Cerebellum (tissue), 5 donors: ENCODE data around the gene CRISPLD2.

- PRO-cap, 3 experiments, result no peak in any of the 3 experiments
- RAMPAGE, long total RNA, result no peak
Measured at GRCh38 chr16:84506175-84506712, 1.8 kb upstream of the MEAK7 start.

DNA sequence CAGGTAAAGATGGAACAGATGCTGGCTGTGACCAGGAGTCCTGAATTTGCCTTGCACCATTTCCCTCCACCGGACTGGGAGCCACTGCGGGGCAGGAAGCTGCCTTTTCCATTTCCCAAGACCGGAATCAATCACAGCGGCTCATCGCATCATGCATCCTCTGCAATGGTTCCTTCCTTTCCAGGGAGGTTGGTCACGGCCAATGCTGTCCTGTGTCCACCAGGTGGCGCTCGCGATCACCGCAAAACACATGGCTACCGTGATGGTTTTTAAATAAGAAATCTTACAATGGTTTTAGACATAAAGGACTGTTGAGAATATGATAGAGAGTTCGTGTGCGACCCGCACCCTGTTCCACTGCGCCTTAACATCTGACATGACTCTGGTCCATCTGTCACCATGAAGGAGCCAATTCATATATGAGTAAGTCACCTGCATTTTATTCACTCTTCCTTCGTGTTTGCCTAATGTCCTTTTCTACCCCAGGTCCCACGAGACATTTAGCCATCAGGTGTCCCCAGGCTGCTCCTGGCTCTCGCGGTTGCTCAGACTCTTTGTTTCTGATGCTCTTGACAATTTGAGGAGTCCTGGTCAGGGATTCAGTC, 6.9 kb upstream of the MEAK7 start:
- PRO-cap, 3 experiments, result peak in 1 of 3 experiments; most common minus-strand start position 129 of the sequence (in 1)
- RAMPAGE, long total RNA, result no peak

DNA sequence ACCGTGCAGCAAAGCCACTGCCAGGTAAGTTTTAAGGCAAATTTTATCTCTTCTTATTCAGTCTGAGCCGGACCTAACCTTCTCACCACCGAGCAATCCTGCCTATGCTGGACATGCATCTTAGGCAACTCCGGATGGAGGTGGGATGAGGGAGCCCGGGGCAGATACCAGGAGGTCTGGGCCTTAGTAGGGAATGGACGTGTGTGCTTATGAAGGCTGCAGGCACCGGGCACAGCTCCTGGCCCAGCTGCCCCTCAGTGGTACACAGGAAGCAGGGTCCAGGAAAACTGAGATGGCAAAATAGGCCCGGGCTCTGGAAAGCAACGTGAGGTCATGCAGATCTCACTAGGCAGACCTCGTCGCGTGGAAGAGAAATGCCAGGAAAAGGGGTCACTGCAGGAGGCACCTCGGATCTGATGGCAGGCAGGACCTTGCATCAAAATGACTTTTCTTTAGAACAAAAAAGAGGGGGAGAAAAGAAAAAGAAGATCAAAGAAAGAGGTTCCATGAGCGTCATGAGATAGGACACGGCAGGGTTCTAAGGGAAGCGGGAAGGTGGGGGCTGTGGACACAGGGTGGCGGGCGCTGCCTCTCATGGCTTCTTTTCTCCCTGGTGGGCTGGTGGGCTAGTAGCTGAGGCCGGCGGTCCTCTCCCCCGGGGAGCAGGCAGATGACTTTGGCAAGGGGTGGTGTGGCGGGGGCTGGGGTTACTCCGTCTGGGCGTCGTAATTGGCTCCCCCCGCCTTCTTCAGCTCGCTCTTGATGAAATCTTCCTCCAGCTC, 51.5 kb downstream of the COTL1 start:
- PRO-cap, 3 experiments, result no peak in any of the 3 experiments
- RAMPAGE, long total RNA, result no peak

DNA sequence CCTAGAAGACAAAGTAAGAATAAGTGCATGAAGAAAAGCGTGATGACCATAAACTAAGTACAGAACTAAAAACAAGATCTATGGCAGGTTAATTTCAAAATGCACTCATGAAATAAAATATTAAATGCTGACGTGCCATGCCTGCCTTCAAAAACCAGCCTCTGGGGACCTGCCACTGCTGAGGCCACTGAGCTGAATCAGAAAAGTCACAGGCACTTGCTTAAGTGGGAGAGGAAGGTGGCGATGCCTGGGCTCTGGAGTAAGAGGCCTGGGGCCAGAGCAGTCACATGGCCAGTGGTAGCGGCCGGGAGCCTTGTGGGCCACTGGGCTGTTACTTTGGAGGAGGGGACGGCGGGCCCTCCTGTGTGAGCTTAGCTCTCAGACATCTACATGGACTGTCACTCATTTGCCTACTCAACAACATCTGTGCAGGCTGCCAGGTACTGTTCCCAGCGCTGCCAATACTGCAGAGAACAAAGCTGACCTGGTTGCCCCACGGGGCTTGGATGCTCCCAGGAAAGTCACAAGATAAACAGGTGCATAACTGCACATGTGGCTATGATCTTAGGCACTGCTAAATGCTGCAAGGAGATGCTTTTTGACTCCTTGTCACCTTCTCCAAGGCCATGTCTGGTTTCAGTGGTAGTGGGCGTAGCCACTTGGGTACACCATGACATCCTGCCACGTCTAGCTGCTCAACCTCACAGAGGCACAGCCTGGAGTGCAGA, 11.7 kb downstream of the COTL1 start:
- PRO-cap, 3 experiments, result no peak in any of the 3 experiments
- RAMPAGE, long total RNA, result no peak

GRCh38 chr16:84607426-84608128, 10.3 kb downstream of the COTL1 start:
- PRO-cap, 3 experiments, result peak in 1 of 3 experiments; most common plus-strand start chr16:84607990 (in 1)
- RAMPAGE, long total RNA, result no peak

DNA sequence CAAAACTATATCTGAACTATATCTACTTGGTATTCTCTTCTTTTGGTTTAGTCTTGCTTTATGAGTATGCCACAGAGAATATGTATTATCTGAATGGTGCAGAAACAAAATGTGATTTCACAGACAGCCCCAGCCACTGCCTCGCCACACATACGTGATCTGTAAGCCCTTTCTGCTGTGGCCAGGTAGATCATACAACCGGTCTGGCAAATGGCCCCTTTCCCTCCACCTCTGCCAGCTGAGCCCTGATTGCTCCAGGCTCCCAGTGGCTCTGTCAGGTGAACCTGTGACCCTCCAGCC, 6.2 kb downstream of the COTL1 start:
- PRO-cap, 3 experiments, result no peak in any of the 3 experiments
- RAMPAGE, long total RNA, result no peak

- PRO-cap, 3 experiments, result no peak in any of the 3 experiments
- RAMPAGE, long total RNA, result no peak
Measured at GRCh38 chr16:84613554-84614710, 3.9 kb downstream of the COTL1 start.

DNA sequence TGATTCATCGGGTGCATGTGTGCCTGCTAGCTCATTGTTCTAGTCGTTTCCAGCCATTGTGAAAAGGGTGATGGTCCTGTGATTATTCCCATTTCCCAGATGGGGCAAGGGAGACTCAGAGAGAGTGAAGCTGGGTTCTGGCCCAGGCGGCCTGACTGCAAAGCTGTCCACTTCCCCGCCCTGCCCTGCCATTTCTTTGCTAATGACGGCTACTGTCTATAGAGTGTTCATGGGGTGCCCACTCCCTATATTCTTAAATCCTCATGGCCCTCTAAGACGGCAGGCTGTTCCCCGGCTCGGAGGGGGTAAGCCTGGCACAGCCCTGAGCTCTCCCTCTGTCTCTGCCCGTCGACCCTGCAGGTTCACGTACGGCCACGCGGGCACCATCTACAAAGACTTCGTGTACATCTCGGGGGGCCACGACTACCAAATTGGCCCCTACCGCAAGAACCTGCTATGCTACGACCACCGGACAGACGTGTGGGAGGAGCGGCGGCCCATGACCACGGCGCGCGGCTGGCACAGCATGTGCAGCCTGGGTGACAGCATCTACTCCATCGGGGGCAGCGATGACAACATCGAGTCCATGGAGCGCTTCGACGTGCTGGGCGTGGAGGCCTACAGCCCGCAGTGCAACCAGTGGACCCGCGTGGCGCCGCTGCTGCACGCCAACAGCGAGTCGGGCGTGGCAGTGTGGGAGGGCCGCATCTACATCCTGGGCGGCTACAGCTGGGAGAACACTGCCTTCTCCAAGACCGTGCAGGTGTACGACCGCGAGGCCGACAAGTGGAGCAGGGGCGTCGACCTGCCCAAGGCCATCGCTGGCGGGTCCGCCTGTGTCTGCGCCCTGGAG, 13.1 kb downstream of the KLHL36 start:
- PRO-cap, 3 experiments, result no peak in any of the 3 experiments
- RAMPAGE, long total RNA, result no peak

DNA sequence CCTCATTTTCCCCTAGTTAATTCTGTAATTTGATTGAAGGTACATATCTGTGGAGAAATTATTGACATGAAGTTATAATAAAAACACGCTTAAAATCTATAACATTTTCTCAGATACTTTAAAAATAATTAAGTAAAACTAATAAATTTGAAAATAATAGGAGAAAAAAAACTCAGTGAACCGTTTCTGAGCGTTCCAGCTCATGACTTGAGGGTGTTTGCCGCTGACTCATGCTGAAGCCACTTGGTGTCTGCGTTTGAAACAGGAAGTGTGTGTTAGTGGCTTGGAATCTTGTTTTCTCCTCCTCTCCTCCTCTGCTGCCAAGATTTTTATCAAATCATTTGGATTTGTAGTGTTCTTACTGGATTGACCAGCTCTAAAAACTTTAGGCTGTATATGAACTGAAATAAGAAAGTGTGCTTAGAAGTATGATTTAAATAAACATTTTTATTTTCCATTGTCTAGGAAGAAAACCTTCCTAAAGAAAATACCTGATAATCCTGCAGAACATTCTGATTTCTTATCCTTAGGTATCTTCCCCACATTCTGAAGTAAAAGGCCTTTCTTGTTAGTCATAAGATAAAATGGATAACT, 30.7 kb downstream of the USP10 start:
- PRO-cap, 3 experiments, result peak in 1 of 3 experiments; most common minus-strand start position 209 of the sequence (in 1)
- RAMPAGE, long total RNA, result no peak

DNA sequence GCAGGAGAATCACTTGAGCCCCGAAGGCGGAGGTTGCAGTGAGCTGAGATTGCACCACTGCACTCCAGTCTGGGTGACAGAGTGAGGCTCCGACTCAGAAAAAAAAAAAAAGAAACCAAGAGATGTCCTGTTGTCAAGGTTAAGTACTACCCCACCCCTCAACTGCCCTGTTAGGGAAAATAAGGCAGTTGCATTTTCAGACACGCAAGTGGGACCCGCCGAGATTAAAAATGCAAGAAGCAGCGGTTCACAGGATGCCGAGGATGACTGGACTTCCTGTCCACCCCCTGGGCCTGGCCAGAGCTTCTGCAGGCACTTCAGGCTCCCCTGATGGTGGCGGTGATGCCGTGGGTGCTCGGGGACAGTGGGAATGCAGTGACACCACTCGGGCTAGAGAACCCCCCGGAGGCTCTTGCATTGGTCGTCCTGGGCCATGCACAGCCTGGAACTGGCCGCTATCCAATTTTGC, 13.6 kb upstream of the CRISPLD2 start:
- PRO-cap, 3 experiments, result no peak in any of the 3 experiments
- RAMPAGE, long total RNA, result no peak

GRCh38 chr16:84819500-84820277, at the start of gene CRISPLD2:
CRISPLD2 (plus strand) TSS chr16:84819985.
- PRO-cap, 3 experiments, result peak in 1 of 3 experiments; most common plus-strand start chr16:84819985 (in 1)
- RAMPAGE, long total RNA, result no peak

DNA sequence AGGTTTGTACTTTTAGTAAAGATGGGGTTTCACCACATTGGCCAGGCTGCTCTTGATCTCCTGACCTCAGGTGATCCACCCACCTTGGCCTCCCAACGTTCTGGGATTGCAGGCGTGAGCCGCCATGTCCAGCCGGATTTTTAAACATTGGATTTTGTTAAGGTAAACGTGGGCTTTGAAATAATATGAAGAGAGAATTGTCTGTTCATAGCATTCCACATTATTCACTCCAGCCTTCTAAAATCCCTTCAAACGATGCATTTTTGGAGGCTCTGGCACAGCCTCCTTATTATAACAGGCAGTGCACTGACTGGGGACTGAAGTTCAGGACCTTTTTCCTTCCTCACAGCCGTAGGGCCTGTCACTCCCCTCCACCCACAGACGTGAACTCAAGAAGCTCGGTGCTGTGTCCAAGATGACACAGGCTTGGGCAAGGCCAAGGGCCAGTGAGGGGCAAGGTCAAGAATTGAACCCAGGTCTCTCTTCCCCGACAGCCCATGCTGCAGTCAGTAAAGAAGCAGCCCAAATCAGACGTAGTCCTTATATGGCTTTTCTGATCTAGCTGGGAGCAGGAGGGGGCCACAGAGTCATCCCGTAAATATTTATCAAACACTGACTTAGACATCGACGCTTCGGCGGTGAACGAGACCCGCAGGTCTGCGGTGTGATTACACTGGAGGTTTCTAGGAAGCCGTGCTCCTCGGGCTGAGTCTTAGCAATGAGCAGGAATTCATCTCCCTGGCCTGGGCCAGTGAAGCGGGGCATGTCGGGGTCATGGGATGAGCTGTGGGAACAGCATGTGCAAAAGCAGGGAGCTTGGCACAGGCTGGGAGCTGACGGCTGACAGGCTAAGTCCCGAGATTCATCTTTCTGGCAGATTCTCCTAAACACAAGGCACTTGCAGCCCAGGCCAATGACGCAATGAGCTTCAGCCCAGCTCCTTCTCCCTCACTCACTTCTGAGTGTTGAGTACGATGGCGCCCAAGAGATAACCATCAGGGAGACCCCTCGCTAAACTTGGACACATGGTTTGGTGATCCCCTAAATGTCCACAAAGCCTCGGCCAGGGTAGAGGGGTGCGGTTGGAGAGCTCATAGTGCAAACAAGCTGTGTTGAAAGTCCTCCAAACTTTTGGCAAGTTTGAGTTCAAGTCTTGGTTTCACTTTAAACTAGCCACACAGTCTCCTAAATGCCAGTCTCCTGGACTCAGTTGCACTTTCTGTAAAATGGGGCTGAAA, 12.5 kb downstream of the CRISPLD2 start:
- PRO-cap, 3 experiments, result peak in 2 of 3 experiments; most common plus-strand start position 955 of the sequence (in 1); most common minus-strand start position 714 of the sequence (in 2)
- RAMPAGE, long total RNA, result no peak

DNA sequence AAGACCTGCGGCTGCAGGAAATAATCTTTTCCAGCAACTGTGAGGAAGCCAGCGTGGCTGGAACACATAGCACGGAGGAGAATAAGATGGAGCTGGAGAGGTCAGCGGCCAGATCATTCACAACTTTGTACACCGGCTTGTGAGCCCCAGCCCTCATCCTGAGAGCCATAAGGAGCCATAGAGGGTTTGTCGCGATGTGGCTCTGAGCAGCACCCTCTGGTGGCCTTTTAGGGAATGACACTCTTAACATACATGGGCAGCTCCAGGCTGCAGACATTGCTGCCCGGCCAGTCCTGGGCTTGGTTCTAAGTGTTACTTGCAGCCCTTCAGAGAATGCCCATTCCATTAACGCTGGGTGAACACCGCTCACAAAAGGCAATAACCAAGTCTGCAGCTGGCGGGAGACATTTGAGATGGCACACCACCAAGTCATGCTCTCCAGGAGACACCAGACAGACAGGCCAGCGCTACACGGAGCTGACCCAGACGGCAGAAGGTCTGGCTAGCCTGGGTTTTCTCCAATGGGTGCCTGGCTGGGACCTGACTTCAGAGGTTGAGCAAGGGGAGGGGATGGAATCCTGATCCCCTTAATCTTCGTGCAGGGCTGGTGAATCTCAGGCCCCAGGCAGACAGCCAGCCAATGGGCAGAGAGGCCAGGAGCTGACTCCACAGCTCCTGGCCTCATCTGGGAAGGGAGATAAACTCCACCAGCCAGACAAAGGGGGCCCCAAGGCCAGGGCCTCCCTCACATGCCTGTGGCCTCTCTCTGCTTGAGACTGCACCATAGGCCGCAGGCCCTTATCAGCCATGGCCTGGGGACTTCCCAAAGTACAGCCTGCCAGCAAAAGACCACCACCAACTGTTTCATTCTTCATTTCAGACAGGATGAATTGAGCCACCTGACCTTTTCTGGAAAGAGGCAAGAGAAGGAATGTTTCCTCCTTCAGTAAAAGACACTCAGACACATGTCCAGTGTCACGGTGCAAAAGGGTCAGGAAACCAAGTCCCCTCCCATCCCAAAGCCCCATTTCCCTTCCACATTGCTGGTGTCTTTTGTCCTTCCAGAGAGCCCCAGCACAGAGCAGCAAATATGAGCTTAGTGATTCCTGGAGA, 58.8 kb downstream of the ZDHHC7 start:
- PRO-cap, 3 experiments, result no peak in any of the 3 experiments
- RAMPAGE, long total RNA, result no peak

DNA sequence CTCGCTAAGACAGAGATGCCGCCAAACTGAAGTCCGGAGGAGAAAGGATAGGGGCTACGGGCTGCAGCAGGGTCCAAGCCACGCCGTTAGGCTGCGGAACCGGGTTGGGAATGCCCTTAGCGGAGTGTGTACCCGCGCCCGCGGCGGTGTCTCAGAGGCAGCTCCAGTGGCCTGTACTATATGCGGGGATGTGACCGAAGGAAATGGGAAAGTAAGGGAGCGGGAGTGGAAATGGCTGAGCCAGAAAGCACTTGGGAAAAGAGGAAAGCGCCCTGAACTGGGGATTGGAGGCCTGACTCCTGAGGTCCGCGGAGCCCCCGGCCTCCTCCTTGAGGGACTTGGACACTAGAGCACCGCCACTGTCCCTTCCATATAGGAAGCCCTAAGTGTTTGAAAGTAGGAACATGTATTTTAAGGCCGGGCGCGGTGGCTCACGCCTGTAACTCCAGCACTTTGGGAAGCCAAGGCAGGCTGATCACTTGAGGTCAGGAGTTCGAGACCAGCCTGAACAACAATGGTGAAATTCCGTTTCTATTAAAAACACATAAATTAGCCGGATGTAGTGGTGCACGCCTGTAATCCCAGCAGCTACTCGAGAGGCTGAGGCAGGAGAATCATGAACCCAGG, 463 bp upstream of the ZDHHC7 start:
- PRO-cap, 3 experiments, result no peak in any of the 3 experiments
- RAMPAGE, long total RNA, result no peak

GRCh38 chr16:85048889-85049556, 21.4 kb downstream of the KIAA0513 start:
- PRO-cap, 3 experiments, result peak in 3 of 3 experiments; most common plus-strand start chr16:85049226 (in 1); most common minus-strand start chr16:85049108 (in 2)
- RAMPAGE, long total RNA, result no peak

GRCh38 chr16:85062503-85063342, 35.1 kb downstream of the KIAA0513 start:
- PRO-cap, 3 experiments, result no peak in any of the 3 experiments
- RAMPAGE, long total RNA, result no peak

DNA sequence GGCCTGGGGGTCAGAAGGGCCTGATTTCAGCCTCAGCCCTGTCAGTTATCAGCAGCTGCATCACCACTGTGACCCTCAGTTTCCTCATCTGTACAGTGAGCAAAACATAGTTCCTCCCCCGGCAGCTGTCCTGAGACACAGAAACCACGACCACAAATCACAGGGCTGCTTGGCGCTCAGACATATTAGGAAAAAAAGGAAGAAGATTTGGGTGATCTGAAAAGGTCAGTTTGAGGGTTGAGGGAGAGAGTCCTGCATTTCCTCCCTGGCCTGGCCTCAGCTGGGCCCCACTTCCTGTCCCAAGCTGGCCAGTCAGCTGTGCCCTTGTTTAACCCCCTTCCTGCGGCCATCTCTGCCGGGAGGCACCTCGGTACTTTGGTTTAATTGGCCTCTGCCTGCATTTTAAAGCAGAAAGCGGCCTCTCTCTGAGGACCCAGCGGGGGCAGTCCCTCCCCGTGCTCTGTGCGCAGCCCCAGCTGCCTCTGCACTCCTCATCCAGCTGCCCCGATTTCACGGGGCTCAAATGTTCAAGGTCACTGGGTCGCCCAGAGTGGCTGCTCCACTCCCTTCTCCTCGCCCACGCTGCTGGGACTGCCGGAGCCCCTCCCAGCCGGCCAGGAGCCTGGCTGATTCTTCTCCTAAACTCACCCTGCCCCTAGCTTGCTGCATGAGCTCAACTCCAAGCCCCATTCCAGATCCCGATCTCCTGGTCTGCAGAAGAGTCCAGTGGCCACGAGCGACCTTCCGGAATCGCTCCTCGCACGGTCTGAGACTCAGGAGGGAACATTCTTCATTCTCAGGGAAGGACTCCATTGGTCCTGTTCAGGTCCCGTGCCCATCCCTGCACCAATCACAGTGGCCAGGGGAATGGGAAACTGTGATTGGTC, 24.1 kb upstream of the CIBAR2 start:
- PRO-cap, 3 experiments, result no peak in any of the 3 experiments
- RAMPAGE, long total RNA, result no peak

DNA sequence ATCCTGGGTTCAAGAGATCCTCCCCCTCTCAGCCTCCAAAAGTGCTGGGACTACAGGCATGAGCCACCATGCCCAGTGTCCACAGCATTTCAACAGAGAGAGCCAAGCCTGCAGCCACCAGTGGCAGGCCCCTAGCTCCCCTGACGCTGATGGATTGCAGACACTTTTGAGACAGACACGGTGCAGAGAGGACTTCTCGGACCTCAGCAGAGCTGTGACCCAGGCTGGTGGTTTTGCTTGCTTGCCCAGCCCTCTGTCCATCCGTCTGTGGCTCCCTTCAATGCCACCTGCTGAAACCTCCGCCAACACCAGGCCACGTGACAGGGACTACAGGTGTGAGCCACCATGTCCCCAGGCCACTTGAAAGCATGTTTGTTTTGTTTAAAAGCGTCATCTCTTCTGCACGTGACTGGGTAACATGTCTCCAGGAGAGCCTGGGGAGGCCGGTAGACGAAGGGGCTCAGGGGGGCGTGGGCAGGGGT, 26.3 kb upstream of the CIBAR2 start:
- PRO-cap, 3 experiments, result no peak in any of the 3 experiments
- RAMPAGE, long total RNA, result no peak

- PRO-cap, 3 experiments, result no peak in any of the 3 experiments
- RAMPAGE, long total RNA, result no peak
Measured at GRCh38 chr16:85171975-85172402, 59.7 kb upstream of the CIBAR2 start.

DNA sequence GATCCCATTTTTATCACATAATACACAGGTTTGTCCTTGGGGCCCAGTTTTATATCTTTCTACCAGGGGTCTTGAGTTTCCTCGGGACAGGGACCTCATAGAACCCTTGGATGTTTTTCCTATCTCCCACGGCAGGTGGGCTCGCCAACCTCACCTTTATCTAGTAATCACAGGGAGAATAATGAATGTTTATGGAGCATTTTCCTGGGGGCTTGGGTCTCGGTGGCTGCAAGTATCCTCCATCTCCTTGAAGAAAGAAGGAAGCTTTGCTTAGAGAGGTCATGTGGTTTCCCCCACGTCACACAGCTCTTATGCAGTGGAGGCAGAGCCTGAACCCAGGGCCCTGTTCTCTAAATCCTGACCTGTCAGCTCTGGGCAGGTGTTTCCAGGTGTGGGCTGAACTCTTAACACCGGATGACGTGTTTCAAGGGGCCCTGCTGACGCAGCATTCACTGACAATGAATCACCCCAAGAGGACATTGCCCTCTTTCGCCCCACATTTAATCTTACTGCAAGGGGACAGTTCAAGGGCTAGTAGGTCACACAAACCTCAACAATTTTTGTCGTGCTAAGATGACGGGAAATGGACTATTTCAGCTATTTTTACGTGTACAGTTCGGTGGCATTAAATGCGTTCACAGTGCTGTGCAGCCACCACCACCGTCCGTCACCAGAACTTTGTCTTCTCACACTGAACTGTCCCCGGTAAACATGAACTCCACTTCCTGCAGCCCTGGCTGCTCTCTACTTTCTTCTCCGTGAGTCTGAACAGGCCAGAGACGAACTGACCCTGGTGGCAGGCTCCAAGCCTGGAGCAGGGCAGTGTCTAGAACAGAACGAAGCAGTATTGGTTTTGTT, 88.1 kb upstream of the CIBAR2 start:
- PRO-cap, 3 experiments, result no peak in any of the 3 experiments
- RAMPAGE, long total RNA, result no peak